Right lobe of liver (tissue), 4 donors: ENCODE measurements around the gene ZNF652.

DNA sequence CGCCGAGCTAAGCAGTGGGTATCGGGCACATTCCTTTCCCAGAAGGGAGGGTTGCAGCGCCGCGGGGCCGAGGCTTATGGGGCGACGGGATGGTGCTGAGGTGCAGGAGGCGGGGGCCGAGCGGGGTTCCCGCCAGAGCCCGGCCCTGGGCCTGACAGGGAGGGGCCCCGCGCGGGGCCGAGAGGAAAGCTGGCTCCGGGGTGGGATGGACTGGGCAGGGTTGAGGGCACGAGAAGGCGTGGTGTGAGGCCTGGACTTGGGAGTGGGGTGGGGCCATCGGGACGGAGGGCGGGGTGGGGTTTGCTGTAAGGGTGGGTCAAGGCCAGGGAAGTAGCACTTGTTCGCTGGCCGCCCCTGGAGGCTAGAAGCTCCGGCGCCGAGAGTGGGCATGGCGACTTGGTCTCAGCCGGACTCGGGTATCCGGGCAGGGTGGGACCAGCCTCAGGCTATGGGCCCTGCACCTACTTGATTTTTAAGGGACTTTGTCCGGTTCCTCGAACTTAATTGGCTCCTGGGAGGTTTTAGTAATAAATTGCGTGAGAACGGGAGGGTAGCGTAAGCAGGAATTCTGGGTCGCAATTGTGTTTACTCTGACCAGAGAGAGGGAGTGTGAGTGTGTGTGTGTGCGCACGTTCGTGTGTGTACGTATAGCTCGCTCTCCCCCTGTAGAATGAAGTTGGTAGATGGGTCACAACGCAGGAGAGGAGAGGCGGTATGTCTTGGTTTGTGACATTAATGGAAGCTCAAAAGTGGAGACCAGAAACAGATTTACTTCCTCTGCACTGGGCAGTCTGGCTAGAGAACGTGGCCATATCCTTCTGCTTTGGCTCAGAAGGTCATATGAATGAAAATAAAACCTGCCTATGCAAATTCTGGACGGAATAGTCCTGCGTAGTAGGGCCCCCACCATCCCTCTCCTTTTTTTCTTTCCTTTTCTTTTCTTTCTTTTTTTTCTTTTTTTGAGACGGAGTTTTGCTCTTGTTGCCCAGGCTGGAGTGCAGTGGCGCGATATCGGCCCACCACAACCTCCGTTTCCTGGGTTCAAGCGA is 614 bp downstream of the NFE2L1 start:
- PRO-cap, 4 experiments, result peak in 4 of 4 experiments; most common plus-strand start position 364 of the sequence (in 3); most common minus-strand start position 672 of the sequence (in 4)
- RAMPAGE, long total RNA, 2 experiments, result start-site peak on the plus strand in 2 of 2 experiments, centred at positions 349 to 358 of the sequence, 156 to 1,335 reads per replicate

DNA sequence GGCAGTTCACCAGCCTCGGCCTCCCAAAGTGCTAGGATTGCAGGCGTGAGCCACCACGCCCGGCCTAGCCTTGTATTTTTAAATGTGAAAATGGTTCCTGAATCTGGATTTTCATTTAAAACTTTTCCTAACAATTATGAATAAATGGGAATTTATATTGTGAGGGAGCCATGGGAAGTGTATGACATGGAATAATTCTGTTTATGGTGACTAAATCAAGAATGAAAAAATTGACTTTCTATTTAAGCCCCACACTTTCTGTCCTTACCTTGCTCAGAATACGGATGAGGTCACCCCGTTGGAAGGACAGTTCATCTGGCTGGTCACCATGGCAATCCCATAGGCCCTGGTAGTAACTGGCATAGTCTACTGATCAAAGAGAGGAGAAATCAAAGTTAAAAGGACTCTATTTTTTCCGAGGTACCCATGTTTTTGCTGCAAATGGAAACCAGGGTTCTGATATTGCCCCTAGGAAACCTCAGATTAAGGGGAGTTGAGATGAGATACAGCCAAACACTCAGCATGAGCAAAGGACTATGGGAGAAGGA is 54.7 kb downstream of the SNX11 start:
- PRO-cap, 4 experiments, result peak in 4 of 4 experiments; most common plus-strand start position 272 of the sequence (in 1); most common minus-strand start position 485 of the sequence (in 4)
- RAMPAGE, long total RNA, 2 experiments, result start-site peak on the minus strand in 2 of 2 experiments, centred at positions 476 to 494 of the sequence, 27 to 32 reads per replicate

DNA sequence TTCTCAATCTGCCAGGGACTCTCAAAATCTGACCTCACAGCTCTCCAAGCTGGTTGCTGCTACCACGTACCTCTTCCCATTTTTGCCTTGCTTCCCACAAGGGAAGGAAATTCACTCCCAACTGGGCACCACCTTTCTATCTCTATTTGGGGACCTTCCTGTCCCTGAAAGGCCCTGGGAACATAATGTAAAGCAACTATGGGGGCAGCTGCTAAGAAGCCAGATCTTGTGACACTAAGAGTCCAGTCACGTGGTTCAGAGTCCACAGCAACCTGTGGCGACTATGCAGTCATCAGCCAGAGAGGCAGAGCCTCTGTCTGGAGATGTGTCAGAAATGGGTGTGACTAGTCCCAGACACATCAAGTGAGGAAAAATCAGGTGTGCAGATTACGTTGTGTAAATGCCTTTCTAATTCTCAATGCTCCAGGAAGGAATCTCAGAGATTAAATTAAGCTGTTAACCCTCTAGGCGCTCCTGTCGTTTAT is 26.5 kb upstream of the SKAP1 start:
- PRO-cap, 4 experiments, result no peak in any of the 4 experiments
- RAMPAGE, long total RNA, 2 experiments, result no peak in any of the 2 experiments

DNA sequence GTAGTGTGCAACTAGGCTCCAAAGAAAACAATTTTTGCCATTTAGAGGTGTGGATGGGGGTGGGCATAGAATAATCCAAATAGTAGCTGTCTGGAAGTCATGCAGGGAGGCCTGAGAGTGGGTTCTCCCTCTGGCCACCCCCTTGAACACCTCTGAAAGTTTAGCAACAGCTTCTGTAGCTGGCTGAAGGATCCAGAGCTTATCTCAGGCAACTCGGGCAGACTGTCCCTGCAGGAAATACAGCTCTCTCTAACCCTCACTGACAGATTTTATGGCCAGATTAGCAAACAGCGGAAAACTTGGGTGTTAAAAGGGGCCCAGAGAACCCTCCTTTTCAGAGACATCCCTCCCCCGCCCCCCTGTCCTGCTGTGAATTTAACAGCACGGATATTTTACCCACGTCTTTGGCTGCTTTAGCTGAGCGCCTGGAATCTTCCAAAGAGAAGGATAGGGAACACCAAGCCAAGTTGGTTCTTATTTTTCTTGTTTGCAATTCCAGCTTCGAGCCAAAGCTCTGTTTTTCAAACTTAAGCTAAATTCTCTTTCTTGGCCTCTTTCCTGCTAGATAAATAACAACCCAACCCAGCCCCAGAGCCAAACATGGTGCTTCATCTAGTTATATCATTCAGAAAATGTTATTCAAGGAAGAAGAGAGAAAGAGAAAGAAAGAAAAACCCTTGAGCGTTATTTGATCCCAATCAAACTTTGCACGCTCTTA is 2.2 kb upstream of the HOXB2 start:
- PRO-cap, 4 experiments, result no peak in any of the 4 experiments
- RAMPAGE, long total RNA, 2 experiments, result no peak in any of the 2 experiments

DNA sequence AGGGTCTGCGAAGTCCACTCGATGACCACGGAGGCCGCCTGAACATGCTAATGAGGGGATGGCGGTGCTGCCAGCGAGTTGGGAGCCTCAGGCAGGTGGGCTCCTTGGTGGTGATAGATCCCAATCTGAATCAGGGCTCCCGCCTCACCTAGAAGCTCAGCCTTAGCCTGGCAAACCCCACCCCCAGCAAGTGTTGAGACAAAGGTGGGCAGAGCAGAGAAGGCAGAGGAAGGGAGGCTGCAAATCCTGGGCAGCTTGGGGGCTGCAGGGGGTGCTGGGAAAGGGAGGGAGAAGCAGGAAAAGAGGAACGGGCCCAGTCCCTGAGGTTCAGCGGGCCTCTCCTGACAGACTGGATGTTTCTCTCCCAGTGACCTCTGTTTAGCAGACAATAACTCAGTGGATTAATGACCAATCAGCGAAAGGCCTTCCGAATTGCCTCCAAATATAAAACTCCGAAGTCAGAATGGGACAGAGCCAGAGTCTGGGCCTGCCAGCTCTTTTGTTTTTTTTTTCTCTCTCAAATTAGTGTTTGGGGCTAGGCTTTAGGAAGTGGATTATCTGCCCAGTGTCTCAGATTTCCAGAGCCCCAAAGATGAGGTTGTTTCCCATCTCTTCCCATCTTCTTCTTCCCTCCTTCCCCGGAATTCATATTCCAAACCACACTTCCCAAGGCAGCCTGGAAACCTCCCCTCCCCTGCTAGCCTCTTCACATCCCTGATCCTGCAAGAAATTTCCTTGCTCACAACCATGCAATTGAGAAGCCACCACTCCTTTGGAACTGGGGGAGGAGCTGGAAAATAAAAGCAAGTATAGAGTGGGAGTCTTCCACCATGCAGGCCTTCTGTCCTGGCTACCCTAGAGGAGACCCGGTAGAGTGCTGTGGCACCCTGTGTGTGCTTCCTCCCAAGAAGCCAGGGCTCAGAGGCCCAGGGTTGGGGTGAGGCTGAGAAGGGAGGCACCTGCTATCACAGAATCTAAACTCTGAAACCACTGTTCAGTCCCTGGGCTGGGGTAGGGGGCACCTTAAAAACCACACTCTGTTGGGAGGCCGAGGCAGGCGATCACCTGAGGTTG is 15.3 kb upstream of the HOXB2 start:
- PRO-cap, 4 experiments, result peak in 3 of 4 experiments; most common minus-strand start position 351 of the sequence (in 3)
- RAMPAGE, long total RNA, 2 experiments, result no peak in any of the 2 experiments

DNA sequence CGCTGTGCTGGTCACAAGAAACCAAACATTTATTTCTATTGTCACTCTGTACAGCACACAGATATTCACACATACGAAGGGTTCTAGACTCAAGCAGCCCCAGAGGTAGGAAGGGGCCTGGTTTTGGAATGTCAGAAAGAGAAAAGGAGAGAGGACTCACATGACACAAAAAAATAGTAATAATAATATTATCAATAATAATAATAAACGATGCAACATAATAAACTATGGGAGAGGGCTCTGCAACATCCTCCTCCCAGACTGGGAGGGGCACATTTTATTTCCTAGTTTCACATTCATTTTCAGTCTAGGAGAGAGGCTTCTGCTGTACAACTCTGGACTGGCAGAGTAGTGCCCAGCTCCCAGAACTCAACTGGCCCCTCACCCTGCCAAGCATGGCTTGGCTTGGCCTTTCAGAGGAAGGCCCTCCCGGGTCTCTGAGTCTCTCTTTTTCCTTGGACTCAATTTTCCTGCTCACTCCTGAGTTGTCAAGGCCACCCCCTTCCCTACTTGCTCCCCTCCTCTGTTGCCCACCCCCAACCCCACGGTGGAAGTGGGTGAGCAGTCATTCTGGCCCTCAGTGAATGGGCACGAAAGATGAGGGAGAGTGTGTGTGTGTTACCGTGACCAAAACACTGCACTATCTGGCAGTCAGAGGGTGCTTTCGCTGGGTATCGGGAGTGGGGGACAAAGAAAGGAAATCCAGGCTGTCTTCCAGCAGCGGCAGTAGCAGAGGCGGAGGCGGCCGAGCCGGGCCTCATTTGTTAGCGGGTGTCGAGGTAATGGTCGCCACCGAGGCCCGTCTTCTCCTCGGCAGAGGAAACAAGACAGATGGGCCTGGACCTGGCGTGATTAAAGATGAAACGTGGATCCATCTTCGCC is 2.4 kb downstream of the HOXB4 start:
- PRO-cap, 4 experiments, result peak in 3 of 4 experiments; most common plus-strand start position 305 of the sequence (in 2)
- RAMPAGE, long total RNA, 2 experiments, result no peak in any of the 2 experiments

DNA sequence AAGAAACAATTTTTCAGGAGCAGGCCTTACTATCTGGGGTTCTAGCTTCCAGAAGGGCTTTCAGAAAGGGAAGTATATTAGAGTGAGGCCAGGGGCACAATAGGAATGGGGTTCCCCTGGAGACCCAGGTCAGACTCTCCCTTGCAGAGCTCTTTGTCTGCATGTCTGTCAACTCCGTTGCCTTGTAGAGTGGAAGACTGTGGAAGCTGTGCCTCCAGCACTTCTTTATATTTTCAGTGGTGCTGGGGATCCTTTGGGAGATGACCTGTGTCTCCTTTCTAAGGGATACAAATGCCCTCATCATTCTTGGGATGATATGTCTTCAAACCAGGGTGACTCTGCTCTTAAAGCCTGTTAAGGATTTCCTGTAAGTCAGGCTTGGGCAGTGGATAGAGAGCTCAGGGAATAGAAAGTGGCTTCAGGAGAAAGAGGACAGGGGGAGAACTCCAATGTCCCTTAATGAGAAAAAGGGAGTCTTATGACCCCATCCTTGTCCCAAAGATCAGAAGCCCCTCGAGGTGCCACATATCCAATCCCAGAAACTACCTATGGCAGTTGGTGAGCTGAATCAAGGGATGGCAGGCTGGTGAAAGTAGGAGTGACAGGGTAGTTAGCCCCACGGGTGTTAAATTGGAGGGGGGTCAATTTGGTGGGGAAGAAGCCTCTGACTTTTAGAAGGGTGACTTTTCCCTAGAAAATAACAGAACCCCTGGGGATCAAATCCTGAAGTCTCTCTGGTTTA is 1.5 kb downstream of the HOXB3 start:
- PRO-cap, 4 experiments, result no peak in any of the 4 experiments
- RAMPAGE, long total RNA, 2 experiments, result no peak in any of the 2 experiments

DNA sequence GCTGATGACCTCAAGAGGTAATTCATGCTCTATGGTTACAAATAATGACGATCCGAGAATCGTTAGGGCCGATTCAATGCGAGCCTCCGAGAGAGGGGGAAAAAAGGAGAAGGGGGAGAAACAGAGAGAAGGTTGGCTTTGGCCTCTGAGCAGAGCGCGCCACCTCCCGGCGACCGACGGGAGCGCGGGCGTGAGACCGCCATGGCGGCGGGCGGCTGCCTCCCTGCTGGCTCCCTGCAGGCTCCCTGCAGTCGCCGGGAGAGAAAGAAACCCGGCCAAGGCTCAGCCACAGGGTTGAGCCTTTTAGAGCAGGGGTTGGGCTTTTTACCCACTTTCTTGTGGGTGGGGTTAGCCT is 281 bp upstream of the HOXB5 start:
- PRO-cap, 4 experiments, result no peak in any of the 4 experiments
- RAMPAGE, long total RNA, 2 experiments, result no peak in any of the 2 experiments

GRCh38 chr17:48639129-48639626 is 13.0 kb upstream of the HOXB9 start:
- PRO-cap, 4 experiments, result no peak in any of the 4 experiments
- RAMPAGE, long total RNA, 2 experiments, result no peak in any of the 2 experiments

GRCh38 chr17:48804081-48804570 is 12.9 kb downstream of the TTLL6 start:
- PRO-cap, 4 experiments, result no peak in any of the 4 experiments
- RAMPAGE, long total RNA, 2 experiments, result no peak in any of the 2 experiments

DNA sequence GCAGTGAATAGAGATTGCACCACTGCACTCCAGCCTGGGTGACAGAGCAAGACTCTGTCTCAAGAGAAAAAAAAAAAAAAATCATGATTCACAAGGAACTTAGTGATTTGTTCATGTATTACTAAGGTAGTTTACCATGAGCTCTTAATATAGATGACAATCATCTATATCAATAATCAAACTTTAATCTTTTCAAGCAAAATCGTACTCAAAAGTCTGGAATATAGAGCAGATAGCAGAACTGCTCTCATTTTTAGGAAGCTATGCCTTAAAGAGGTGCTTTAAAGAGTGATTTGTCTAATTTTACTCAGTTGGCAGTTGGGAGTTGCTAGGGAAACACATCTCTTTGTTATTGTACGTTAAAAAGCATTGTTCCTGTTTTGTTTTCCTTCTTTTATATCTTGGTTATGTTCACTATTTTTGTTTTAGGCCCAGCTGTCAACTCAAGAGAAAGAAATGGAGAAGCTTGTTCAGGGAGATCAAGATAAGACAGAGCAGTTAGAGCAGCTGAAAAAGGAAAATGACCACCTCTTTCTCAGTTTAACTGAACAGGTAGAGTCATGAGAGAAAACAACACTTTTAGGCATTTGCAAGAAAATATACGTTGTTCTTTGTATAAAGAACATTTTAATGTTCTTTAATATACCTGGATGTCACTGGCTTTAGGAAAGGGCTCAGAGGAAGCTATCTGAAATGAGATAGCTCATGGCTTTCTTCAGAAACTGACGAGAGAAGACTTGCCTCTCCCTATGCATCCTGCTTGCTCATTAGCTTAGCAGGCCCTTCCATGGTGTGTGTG is 21.4 kb downstream of the CALCOCO2 start:
- PRO-cap, 4 experiments, result no peak in any of the 4 experiments
- RAMPAGE, long total RNA, 2 experiments, result no peak in any of the 2 experiments

- PRO-cap, 4 experiments, result peak in 1 of 4 experiments; most common minus-strand start chr17:48909952 (in 1)
- RAMPAGE, long total RNA, 2 experiments, result no peak in any of the 2 experiments
These were observed 1.5 kb downstream of the UBE2Z start for GRCh38 chr17:48909622-48910143.

DNA sequence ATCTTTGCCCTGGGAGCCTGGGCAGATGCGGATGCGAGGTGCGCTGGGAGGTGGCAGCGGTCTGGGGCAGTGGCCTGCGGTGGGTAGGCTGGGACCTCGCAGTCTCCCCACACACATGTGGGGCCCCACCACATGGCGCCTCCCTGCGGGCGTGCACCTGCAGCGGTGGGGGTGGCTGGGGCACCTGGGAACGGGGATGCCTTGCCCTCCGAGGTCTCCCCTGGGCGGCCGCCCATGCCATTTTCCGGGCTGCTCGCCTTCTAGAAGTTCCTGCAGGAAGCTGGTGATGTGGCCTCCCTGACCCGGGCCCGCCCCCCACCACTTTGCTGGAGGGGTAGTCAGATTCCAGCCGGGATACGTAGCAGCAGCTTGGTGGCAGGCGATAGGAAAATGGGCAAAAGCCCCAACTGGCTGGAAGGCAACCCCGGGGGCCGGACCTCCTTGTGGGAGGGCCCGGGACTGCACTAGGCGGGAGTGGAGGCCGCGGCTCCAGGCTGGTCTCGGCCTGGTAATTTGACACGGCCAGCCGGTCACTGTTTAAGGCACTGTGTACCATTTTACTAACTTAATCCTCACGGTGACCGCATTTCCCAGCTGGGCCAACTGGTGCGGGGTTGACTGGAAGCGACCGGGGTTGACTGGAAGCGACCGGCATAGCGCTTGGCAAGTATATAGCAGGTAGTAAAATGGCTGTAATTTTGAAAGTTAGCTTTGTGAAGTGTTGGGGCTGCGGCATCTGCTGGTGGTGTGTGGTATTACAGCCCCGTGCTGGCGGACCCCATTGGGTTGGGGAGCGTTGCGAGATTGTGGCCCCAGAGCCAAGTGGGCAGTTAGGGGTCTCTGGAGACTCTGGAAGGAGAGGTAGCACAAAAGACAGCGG is 38.5 kb downstream of the IGF2BP1 start:
- PRO-cap, 4 experiments, result no peak in any of the 4 experiments
- RAMPAGE, long total RNA, 2 experiments, result no peak in any of the 2 experiments

DNA sequence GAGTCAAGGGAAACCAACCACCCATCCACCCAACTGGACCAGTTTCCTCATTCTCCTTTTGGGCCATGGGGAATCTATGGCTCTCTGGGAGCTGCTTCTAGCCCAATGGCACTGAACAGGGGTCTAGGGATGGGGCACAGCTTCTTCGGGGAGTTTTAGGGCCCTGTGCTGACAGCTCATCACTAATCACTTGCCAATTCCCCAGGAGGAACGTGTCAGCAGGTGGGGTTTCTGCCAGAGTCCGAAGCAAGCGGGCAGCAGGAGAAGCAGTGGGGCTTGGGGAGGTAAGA is 5.2 kb downstream of the PHOSPHO1 start:
- PRO-cap, 4 experiments, result no peak in any of the 4 experiments
- RAMPAGE, long total RNA, 2 experiments, result no peak in any of the 2 experiments

DNA sequence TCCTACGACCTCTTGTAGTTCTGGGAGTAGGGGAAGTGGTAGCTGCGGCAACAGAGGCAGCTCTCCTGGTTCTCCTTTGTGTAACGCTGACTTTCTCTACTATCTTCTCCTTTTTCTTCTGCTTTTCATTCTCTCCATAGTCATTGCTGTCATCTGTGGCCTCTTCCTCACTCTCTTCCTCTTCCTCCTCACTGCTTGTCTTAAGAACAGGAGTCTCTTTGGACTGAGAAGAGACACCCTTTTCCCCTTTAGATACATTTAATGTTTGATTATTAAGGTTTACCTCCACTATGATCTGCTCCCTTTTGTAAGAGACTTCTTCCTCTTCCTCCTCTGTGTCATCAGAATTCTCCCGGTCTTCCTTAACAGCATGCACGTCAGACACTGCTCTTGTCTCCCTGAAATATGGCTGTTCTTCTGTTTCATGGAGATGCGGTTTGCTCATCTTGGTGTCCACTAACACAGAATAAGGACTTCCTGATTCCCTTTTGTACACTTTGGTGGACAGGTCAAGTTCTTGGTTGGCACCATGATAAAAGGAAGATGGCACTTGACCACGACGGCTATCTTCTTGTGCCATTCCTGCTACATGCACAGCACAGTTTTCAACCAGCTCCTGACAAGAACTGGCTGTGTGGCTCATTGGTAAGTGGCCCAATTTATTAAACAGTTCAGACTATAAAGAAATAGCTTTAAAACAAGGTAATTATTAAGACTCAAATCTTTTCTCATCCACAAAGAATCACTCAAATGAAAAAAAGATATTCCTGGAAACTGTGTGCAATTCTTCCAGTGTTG is 44.8 kb downstream of the ZNF652 start:
- PRO-cap, 4 experiments, result no peak in any of the 4 experiments
- RAMPAGE, long total RNA, 2 experiments, result no peak in any of the 2 experiments

DNA sequence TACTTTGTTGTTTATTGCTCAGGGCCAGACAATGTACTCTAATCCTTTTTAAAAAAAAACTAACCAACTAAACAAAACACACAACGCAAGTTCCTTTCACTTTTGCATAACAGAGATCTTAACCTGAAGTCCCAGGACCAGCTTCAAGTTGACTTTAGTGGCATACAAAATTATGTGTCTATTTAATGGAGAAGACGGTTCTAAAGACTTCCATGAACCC is 1.9 kb downstream of the ZNF652 start:
- PRO-cap, 4 experiments, result no peak in any of the 4 experiments
- RAMPAGE, long total RNA, 2 experiments, result no peak in any of the 2 experiments

GRCh38 chr17:49361883-49362875 is at the start of gene ZNF652:
ZNF652 (minus strand) TSS chr17:49362250.
- PRO-cap, 4 experiments, result peak in 4 of 4 experiments; most common plus-strand start chr17:49362587 (in 3); most common minus-strand start chr17:49362124 (in 3)
- RAMPAGE, long total RNA, 2 experiments, result no peak in any of the 2 experiments

- PRO-cap, 4 experiments, result no peak in any of the 4 experiments
- RAMPAGE, long total RNA, 2 experiments, result no peak in any of the 2 experiments
These were observed 24.7 kb downstream of the PHB1 start for GRCh38 chr17:49390035-49390424.

DNA sequence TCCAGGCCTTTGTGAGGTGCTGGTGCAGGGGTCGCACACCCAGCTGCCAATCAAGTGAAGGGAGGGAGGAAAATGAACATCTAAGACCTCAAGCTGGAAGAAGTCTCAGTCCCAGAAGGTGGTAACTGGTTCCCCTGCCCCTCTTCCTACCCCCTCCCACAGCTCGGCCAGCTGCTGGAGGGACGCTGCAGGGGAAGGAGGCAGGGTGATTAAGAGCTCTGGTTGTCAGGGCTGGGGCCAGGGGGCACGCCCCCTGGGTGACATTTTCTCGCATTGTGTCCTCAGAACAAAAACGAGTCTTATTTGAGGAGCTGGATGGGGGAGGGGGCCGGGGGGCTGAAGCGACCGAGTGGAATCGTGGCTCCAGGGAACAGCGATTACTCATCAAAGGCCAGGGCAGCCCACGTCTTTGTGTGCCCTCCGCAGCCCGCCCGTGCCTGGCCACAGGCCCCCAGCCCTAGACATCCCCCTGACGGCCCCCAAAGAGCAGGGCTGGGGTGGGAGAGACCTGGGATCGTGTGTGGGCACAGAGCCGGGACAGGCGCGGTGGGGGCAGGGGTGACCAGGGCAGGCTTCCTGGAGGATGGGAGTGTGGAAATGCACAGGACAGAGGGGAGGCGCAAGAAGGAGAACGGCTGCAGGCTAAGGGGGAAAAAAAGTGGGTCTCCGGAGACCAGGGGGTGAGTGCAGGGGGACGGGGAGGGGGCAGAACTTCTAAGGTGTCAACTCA is 23.7 kb upstream of the PHB1 start:
- PRO-cap, 4 experiments, result no peak in any of the 4 experiments
- RAMPAGE, long total RNA, 2 experiments, result no peak in any of the 2 experiments

- PRO-cap, 4 experiments, result no peak in any of the 4 experiments
- RAMPAGE, long total RNA, 2 experiments, result no peak in any of the 2 experiments
These were observed 9.0 kb upstream of the NXPH3 start for GRCh38 chr17:49566564-49567215.